Measurements from ENCODE around the genes AMOTL2, CEP63, EPHB1 and ESYT3.

- PRO-cap: no peak
- RAMPAGE, long total RNA, 3 experiments: no peak in any of the 3 experiments
Measured at GRCh38 chr3:134328103-134328563, 46.1 kb downstream of the AMOTL2 start.

DNA sequence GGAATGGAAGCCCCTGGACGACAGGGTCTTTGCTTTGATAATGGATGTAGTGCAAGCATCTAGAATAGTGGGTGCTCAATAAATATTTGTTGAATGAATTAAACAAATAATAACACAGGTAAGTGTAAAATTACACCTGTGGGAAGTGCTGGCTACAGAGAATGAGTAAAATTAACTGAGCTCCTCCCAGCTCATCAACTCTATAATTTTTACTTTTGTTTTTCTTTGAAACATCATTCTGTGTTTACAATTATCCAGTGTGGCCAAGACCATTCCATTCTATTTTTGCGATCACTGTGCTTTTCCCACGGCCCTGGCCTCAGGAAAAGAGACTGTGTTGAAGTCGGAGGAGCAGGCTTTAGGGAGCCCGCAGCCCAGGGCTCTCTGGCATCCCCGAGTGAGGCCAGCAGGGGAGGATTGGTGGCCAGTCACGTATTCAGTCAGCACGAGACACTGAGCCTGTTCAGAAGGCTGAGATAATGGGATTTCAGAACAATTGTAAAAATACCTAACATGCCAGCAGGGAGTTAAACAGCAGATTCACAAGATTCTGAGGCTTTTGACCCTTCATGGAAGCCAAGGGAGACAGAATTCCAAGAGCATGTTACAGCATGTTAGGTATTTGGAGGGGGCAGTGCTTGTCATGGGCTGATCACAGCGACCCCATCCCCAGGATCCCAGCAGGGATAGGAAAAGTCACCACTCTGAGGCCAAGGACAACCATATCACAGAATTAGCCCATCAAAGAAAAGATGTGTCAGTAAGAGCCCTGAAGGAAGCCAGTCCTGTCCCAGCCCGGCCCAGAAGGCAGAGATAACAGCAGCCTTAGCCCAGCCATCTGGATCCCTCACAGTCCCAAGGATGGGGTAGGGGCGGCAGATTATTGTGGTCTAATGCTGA is 40.7 kb downstream of the AMOTL2 start:
- PRO-cap: no peak
- RAMPAGE, long total RNA, 3 experiments: no peak in any of the 3 experiments

GRCh38 chr3:134374313-134374832 is at the start of gene AMOTL2:
AMOTL2 (minus strand) TSS chr3:134374447.
- PRO-cap: bidirectional peak, plus-strand start at chr3:134374681, minus-strand start at chr3:134374447
- RAMPAGE, long total RNA, 3 experiments: start-site peak on the minus strand in 1 of 3 experiments, at chr3:134374439-134374497 at its widest, 80 reads per replicate

DNA sequence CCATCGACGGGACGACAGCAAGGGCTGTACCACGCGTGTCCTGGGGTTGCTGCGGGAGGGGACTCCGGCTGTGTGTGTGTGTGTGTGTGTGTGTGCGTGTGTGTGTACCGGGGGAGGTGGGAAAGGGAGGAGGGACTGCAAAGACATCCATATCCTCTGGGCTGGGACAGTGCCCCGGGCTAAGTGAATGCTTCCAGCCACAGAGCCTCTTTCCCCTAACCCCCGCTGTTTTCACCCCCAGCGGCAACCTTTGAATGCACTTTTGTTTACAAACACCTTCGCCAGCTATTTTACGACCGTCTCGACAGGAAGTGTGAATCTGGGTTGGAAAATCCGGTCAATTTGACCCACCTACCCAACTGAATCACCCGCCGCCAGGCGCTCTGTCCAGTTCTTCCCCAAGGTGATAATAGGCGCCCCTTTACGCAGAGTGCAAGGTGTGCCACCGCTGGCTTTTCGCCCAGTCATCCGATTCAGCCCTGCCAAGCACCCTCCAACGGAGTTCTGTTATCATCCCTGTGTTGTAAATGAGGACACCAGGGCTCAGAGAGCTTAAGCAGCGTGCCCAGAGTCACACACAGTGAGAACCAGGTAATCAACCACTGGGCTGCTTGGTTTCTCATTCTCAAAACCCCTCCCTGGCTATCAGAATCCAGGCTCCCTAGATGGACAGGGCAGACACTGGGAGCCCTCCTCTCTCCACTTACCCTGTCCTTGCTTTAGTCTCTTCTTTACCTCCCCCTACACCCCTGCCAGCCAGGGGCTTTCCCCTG is 772 bp upstream of the AMOTL2 start:
- PRO-cap: no peak
- RAMPAGE, long total RNA, 3 experiments: no peak in any of the 3 experiments

GRCh38 chr3:134485798-134486891 is at the start of gene CEP63:
CEP63 (plus strand) TSS chr3:134486057.
- PRO-cap: bidirectional peak, plus-strand start at chr3:134486200, minus-strand start at chr3:134485985; unidirectional peak, plus-strand start at chr3:134486446
- RAMPAGE, long total RNA, 3 experiments: start-site peak on the plus strand in 3 of 3 experiments, at chr3:134486022-134486208 at its widest, 22 to 161 reads per replicate; start-site peak on the minus strand in 3 of 3 experiments, at chr3:134485974-134485995 at its widest, 245 to 850 reads per replicate

DNA sequence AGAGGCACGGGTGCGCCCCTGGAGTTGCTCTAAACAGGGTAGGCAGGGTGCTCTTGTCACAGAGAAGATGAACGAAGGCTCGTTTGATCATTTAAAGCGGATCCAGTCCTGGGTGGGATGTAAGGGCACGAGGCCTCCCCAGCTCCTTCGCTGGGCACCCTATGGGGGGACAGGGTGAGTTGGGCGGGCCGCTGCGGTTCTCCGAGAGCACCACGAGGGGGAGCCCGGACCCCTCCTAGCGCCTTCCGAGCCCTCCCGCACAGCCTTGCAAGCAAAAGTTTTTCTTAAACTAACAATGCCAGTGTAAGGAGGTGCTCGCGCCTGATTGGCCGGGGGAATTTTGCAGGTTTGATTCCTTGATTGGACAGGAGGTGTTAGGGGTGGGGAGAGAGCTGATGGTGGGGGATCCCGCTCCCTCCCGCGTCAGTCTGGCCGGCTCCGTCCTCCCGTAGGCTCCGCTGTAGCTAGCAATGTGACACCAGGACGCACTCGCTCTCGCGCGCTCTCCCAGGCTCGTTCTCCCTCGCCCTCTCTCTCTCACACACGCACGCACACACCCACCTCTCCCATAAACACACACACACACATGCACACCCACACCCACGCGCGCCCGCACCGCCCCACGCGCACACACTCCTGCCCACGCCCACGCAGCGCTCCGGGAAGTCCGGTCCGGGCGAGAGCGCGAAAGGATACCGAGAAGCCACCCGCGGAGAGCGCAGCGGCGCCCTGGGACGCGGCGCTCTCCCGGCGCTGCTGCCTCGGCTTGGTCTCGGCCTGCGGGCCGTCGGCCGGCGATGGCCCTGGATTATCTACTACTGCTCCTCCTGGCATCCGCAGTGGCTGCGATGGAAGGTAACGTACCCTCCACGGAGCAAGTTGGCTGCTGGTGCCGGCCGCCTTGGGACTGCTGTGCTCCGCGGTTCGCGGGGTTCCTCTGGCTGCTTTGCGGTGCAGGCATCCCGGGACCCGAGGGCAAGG is at the start of gene EPHB1:
TSS of gene EPHB1 (plus strand) at position 426 of the 981 bp plus-strand sequence.
- PRO-cap: unidirectional peak, plus-strand start at position 488 of the sequence; unidirectional peak, plus-strand start at position 516 of the sequence
- RAMPAGE, long total RNA, 3 experiments: no peak in any of the 3 experiments

DNA sequence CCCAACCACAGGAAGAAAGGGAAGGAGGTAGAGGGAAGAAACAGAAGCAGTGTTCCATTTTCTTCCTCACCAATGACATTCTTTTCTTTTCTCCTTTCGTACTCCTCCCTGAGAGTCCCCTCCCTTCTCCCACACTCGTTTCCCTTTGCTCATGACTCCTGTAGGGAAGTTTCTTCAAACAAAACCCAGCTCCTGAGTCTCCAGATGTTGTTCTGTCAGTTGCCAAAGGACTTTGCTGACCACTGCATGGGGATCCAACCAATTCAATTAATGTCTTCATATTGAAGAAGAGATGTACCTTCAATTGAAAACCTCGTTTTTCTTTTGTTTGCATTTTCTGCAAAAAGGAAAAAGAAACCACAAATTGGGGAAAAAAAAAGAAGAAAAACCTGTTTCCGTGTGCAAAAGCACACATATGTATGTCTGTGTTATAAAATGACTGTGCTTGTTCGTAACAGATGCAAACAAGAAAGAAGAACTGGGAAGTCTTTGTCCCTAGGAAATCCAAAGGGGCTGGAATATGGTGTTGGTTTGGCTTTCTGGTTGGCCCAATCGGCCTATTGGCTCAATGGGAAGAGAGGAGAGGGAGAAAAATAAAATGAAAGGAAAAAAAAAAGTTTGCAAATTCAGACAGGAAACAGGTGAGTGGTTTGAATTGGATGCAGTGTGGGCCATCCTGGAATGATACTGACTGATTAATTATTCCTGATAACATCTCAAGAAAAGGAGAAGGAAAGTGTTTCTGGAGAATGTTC is 464.6 kb downstream of the EPHB1 start:
- PRO-cap: no peak
- RAMPAGE, long total RNA, 3 experiments: no peak in any of the 3 experiments

DNA sequence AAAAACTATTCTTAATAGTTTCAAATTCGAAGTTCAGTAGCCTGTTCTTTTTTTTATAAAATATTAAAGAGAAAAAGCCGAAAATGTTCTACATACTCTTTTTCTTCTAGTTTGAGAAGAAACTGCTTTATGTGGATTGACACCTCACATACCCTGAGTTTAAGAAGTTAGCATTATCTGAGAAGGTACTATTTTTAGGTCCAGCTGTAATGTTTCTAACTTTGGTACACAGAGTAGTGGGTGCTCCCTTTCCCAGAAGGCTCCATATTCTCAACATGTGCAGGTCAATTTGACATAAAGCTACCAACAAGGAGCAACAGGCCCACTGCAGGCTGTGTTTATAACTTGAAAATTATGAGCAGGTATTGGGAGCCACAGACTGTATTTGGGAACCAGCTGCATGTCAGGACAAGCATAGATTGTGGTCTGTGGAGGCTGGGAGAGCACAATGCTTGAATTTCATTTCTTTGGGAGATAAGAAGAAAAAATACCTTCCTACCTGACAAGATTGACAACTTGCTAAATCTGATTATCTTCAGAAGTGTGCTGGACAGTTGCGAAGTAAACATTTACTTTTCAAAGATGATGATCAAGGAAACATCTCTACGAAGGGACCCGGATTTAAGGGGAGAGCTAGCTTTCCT is 57.1 kb downstream of the PPP2R3A start:
- PRO-cap: no peak
- RAMPAGE, long total RNA, 3 experiments: start-site peak on the plus strand in 1 of 3 experiments, centred at position 267 of the sequence, 26 reads per replicate

GRCh38 chr3:136142546-136142933 is 53.6 kb downstream of the MSL2 start:
- PRO-cap: no peak
- RAMPAGE, long total RNA, 3 experiments: no peak in any of the 3 experiments

GRCh38 chr3:136173387-136174238 is 22.5 kb downstream of the MSL2 start:
- PRO-cap: no peak
- RAMPAGE, long total RNA, 3 experiments: no peak in any of the 3 experiments

DNA sequence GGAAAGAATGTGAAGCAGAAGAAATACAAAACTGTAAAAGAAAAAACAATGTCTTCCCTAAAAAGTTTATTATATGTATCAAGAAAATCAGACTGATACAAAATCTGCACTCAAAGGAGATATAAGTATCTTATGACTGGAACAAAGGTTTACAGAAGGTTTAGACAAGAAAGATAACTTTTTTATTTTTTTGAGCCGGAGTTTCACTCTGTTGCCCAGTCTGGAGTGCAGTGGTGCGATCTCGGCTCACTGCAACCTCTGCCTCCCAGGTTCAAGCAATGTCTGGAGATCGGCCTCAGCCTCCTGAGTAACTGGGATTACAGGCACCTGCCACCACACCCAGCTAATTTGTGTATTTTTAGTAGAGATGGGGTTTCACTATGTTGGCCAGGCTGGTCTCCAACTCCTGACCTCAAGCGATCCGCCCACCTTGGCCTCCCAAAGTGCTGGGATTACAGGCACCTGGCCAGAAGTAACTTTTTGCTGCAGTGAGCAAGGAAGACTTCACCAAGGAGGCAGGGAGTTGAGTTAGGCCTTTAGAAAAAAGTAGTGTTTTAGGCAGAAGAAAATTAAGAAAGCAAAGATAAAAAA is 4.0 kb downstream of the MSL2 start:
- PRO-cap: no peak
- RAMPAGE, long total RNA, 3 experiments: no peak in any of the 3 experiments

GRCh38 chr3:136194158-136194620 is 1.9 kb downstream of the MSL2 start:
- PRO-cap: no peak
- RAMPAGE, long total RNA, 3 experiments: no peak in any of the 3 experiments

- PRO-cap: no peak
- RAMPAGE, long total RNA, 3 experiments: no peak in any of the 3 experiments
Measured at GRCh38 chr3:136961198-136961689, 3.5 kb downstream of the IL20RB start.

- PRO-cap: no peak
- RAMPAGE, long total RNA, 3 experiments: no peak in any of the 3 experiments
Measured at GRCh38 chr3:137163133-137164252, 205.7 kb downstream of the IL20RB start.

DNA sequence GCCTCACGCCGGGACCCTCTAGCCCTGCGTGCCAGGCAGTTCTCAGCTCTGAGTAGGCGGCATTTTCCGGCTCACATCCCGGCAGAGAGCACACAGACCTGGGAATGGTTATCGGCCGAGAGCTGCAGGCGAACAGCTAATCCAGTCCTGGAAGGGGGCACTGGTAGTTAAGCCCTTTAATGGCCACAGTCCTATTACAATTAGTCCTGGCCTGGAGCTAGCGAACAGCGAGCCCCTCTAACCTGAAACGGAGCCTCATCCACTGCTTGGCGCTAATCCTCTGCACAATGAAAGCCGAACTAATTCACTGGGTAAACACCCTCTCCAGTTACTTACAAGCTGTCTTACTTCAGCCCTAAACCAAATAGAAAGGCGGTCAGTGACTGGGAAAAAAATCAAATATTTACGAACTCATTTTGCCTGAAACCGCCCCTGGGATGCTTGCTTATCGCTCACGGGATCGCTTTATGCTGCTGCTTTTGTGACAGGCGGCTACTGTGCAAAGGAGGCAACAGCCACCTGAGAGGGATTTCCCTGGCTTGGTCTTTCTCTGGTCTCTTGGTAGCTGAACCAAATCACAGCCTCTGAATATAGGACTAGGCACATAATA is 254.5 kb upstream of the SOX14 start:
- PRO-cap: no peak
- RAMPAGE, long total RNA, 3 experiments: no peak in any of the 3 experiments

DNA sequence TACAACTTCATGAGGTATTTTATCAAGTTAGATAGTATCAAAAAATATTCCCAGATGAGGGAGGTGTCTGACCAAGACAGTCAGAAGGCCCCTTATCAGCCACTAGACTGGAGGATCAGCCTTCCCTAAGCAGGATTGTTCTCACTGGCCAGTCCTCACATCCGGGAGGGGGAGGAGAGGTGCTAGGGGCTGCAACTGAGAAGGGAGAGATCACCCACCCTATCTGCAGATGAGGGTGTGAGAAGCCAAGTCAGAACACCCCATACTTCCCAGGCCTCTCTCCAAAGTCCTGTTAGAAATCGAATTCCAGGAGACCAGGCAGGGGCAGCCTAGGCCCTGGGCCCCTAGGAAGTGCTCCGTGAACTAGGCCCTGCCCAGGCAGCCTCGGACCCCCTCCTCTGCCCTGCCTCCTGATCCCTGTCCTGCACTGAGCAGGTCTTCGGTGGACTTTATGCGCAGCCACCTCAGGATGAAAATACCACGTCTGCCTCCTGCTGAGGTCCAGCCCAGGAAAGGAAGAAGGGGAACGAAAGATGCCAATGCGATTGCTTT is 980 bp downstream of the DZIP1L start:
- PRO-cap: no peak
- RAMPAGE, long total RNA, 3 experiments: no peak in any of the 3 experiments

DNA sequence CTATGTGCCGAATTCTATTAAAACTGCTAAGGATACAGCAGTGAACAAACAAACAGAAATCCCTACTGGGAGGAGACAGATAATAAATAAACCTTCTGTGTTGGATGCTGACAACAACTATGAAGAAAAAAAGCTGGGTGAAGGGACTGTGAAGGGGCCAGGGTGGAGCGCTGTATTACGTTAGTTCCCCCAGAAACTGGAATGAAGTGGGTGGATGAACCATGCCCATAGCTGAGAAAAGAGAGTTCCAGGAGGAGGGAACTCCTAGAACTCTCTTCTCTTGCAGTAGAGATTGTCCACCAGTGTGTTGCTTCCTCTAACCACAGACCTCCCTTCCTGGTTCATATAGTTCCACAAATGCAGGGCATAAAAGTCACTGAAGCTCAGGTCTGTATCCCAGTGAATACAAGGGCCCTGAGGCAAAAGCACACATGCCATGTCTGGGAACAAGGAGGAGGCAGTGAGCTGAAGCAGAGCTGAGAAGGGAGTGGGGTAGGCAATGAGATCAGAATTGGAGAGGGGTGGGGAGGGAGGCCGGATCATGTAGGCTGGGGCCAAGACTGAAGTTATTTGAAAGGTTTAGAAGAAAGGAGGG is 6.7 kb downstream of the A4GNT start:
- PRO-cap: no peak
- RAMPAGE, long total RNA, 3 experiments: no peak in any of the 3 experiments

- PRO-cap: no peak
- RAMPAGE, long total RNA, 3 experiments: no peak in any of the 3 experiments
Measured at GRCh38 chr3:138356619-138357237, 8.3 kb downstream of the MRAS start.

- PRO-cap: no peak
- RAMPAGE, long total RNA, 3 experiments: no peak in any of the 3 experiments
Measured at GRCh38 chr3:138381955-138382578, 33.7 kb downstream of the MRAS start.

- PRO-cap: unidirectional peak, plus-strand start at chr3:138434577; unidirectional peak, plus-strand start at chr3:138434616; unidirectional peak, plus-strand start at chr3:138434782
- RAMPAGE, long total RNA, 3 experiments: no peak in any of the 3 experiments
Measured at GRCh38 chr3:138434207-138435299, at the start of gene ESYT3. ESYT3 (plus strand) TSS chr3:138434616.